ENCODE data around the genes TMEM154 and ARFIP1.

GRCh38 chr4:152255245-152255829, 280.6 kb downstream of the FBXW7 start:
- PRO-cap = no peak

- PRO-cap = no peak
Observed at GRCh38 chr4:152412348-152412774, 123.5 kb downstream of the FBXW7 start.

DNA sequence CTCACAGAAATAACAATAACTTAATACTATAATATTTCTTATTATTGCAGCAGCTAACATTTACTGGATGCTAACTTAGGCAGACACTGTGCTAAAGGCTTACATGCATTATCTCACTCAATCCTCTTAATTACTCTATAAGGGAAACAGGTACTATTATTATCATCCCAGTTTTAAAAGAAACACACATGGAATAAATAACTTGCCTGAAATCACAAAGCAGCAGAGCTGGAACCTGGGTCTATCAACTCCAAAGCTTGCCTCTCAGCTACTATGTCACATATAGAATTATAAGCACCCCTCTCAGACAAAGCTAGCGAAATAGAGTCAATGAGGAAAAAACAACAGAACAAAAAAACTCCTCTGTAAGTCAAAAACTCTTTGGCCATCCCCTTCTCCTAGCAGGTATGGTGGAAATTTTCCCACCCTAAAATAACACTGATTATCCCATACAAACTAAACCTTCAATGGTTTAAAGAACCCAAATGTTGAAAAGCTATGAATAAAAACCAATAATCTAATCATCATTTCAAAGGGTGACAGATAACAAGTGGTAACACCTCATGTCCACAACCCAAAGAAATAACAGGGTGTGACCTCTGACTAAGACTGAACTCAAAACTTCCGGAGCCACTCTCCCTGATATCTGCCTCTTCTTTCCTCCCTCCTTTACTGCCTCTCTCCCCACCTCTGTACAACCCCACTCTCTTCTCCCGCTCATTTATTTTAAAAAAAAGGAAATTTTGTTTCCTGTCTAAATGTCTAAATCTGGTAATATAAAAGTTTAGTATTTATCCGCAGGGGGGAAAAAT, 11.7 kb downstream of the FBXW7 start:
- PRO-cap = no peak

- PRO-cap = unidirectional peak, minus-strand start at chr4:152679997
Observed at GRCh38 chr4:152679180-152680490, at the start of gene TMEM154. Gene TMEM154, minus strand, starts transcription at chr4:152679997.

- PRO-cap = no peak
Observed at GRCh38 chr4:152691285-152691785, 11.5 kb upstream of the TMEM154 start.

GRCh38 chr4:152719741-152720490, 40.1 kb upstream of the TMEM154 start:
- PRO-cap = no peak

DNA sequence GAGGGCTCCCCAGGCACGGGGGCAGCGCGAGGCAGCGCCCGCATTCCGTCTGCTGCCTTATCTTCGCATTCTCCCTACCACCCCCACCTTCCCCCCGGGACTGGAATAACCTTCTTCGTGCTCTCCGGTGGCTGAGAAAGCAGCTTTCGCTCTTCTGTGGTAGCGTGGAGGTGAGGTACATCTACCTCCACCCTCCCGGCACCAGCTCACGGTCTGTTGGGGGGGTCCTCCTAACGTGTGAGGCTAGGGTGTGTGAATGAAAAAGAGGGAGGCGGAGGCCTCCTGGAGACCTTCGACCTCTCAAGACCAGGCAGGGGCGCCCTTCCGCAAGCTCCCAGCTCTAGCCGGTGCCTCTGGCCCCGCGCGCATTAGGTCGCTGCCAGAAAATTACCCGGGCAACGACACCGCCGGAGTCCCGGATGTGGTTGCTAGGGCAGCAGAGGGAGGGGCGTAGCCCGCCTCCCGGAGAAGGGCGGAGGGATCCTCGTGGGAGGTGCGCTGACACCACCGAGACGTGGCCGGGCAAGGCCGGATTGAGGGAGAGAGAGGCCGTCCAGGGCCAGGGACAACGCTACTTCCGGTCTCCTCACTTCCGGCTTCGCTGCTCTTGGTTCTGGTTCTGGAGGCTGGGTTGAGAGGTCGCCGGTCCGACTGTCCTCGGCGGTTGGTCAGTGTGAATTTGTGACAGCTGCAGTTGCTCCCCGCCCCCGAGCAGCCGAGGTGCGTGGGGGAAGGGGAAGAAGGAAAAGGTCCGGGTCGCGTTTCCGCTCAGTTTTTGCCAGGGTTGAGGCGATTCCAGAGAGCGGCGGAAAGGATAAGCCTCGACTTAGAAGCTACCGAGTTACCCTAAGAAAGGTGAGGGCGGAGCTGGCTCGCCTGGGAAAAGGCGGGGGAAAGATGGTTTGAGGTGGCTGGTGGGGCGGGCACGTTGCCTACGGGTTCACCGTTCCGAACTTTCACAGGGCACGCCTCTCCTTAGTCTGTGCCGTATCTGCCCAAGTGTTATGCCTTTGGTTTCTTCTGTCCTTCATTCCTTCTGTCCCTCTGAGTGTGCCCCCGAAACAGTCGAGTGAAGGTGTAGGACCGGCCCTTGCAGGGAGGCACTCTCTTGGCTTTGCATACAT, at the start of gene ARFIP1:
Gene ARFIP1, plus strand, starts transcription at position 583 of the 1,124 bp plus-strand sequence.
- PRO-cap = bidirectional peak, plus-strand start at position 622 of the sequence, minus-strand start at position 370 of the sequence; unidirectional peak, plus-strand start at position 718 of the sequence

DNA sequence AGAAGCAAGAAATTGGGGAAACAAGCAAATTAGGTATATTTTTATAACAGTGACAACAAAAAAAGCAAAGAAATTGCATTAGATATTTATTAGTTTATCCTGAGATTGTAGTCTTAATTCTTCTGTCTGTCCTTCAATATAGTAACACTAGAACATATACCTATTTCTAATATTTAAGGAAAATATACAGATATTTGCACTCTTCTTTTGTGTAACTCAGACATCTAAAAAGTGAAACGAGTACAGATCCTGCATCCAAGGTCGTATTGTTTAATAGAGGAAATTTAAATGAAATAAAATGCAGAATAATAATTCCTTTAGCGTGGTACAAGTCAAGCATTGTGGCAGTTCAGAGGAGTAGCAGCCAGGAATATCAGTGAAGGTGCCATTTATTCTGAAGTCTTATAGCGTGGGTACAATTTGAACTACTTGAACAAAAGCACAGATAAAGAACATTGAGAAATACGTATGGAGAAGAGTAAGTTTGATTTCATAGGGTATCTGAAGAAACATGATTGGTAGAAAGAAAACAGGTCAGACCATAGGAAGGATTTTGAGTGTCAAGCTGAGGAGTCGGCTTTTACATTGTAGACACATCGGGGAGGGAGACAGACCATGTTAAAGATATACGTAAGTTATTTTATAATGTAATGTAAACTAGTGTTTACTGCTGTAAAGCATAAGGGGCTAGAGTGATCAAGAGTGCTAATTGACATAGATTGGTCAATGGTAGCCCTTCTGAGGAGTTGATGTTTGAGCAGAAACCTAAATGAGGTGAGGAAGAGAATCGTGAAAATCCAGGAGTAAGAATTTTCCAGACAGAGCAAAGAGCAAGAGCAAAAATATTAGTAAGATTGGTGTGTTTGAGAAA, 21.0 kb downstream of the ARFIP1 start:
- PRO-cap = no peak

GRCh38 chr4:152885143-152885568, 51.0 kb upstream of the FHDC1 start:
- PRO-cap = no peak

GRCh38 chr4:152937952-152938571, 1.9 kb downstream of the FHDC1 start:
- PRO-cap = no peak

GRCh38 chr4:153151981-153152792, 52.1 kb upstream of the TRIM2 start:
- PRO-cap = no peak

- PRO-cap = no peak
Observed at GRCh38 chr4:153218908-153219096, 14.6 kb downstream of the TRIM2 start.

DNA sequence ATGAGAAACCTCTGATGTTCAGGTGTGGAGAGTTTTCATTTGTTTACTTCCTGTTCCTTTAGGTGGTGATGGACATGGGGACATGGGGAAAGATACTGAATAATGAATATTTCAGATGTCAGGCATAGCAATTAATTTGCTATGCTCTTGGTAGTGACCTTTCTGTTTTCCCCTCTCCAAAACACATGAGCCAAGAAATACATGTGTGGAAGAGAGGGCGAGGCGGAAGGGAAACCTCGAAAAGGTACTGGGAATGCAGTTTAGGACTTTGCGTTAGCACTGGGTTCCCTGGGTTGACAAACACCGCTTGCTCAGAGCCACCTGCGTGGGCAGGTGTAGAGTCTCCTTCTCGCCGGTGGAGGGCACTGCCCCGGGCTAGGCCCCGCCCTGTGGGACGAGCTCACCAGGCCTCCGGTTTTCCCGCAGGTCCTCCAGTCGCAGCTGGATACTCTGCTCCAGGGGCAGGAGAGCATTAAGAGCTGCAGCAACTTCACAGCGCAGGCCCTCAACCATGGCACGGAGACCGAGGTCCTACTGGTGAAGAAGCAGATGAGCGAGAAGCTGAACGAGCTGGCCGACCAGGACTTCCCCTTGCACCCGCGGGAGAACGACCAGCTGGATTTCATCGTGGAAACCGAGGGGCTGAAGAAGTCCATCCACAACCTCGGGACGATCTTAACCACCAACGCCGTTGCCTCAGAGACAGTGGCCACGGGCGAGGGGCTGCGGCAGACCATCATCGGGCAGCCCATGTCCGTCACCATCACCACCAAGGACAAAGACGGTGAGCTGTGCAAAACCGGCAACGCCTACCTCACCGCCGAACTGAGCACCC, 49.4 kb upstream of the MND1 start:
- PRO-cap = no peak

- PRO-cap = no peak
Observed at GRCh38 chr4:153538755-153539303, 72.7 kb downstream of the TMEM131L start.

GRCh38 chr4:153626794-153627058, 57.4 kb upstream of the TLR2 start:
- PRO-cap = no peak

GRCh38 chr4:153792221-153792778, 3.4 kb upstream of the SFRP2 start:
- PRO-cap = bidirectional peak, plus-strand start at chr4:153792560, minus-strand start at chr4:153792435

- PRO-cap = no peak
Observed at GRCh38 chr4:154549583-154550260, 478 bp downstream of the PLRG1 start.

DNA sequence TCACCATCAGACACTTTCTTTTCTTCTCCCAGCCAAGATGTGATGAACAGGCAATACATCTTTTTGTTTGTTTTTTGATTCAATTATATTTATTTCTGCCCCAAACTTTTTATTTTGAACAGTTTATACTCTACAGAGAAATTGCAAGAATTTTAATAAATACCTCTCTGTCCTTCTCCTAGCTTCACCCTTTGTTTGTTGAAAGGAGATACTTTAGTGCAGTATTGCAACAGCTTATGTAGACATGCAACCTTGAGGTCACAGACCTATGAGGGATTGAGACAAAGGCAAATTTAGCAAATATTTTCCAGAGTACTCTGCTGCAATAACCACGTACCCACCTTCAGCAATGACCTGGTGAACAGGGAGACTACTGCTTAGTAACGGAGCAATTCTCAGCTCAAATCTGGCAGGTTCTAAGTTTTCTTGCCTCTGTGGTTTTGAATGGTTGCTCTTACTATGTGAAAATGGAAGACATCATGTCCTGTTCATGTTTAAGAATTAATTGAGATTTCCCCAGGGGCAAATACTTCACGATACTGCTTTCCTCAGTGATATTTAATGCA, 13.2 kb downstream of the FGA start:
- PRO-cap = no peak

GRCh38 chr4:154658618-154658820, 46.1 kb upstream of the FGG start:
- PRO-cap = no peak

DNA sequence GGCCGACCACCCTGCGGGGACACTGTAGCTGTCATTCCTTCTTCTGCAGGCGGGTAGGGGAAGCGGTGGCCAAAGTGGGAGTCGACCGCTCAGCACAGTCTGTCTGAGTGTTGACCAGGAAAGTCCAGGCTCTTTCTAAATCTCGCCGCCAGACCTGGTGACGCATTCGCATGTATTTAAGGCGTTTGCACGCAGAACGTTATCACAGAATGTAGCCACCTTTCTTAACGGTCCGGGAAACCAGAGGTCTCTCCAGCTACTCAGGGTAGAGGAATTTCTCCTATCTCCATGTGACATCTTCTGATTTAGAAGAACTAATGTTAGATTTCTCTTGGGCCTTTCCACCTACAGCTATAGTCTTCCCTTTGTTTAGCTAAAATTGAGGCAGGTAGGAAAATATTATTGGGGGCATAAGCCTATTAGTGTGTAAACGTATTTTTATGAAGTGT, 3.1 kb upstream of the LRAT start:
- PRO-cap = no peak

All from anterior vena cava (tissue), 1 donor.